ENCODE measurements around a stretch of chr10.

DNA sequence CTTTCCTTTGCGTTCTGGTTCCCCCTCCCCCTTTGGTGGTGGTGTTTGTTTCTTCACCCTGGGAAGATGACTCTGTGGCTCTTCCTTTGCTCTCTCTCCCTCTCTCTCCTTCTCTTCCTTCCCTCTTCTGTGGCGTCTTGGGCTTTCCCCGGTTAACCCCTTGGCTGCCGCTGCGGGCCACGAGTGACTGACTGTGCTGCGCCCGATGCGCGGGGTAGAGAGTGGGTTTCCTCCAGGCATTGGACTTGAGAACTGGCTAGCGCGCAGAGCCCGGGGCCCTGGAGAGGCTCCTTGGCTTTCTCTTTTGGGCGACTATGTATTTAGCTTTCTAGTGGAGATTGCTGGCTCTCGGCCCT is 1.8 kb downstream of the TCF7L2 start:
- RRBS: no CpG with 5 or more reads among the region's 15 CpGs

GRCh38 chr10:112955640-112956820 is 6.0 kb downstream of the TCF7L2 start:
- RRBS: no CpG with 5 or more reads among the region's 17 CpGs

DNA sequence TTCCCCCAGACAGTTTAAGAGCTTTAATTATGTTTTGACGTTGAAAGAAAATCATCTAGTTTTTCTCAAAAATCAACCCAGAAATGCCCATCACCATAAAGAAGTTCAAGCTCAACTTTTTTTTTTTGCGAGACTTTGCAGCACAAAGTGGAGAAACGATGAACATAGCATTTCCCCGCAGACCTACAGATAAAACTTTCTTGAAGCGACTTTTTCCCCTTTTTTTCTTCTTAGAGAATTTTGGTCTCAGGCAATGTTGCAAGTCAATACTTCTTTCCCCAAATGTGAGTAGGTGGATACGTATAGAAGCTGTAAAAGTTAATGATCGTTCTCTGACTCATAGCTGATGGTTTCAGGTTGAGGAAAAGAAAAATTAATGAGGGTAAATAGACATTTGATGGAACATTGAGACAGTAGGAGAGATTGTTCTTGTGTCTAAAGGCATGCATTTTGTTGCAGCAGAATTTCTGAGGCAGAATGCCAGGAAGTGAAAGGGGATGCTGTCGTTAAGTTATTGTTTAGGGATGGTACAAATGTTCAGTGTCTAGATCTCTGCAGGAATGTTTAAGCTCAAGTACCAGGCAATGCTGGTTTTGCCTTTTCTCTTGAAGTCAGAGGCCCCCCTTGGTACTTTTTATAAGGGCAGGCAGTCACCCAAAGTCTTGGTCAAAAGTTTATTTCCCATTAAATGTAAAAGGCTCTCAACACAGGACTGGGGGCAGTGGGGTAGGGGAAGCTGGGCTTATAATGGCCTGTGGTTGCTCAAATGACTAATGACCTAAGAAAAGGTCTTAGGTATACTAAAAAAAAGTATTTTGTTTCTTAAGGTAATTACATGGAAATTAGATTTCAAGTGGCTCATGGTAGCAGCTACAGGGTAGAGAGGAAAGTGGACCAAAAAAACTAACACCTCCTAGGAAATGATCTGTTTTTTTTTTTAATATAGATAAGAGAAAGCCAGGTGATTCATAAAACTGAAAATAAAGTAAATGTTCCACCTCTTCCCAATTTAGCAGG is 9.3 kb downstream of the TCF7L2 start:
- RRBS: no CpG with 5 or more reads among the region's 8 CpGs

GRCh38 chr10:112964469-112965030 is 14.5 kb downstream of the TCF7L2 start:
- RRBS: no CpG with 5 or more reads among the region's 8 CpGs

DNA sequence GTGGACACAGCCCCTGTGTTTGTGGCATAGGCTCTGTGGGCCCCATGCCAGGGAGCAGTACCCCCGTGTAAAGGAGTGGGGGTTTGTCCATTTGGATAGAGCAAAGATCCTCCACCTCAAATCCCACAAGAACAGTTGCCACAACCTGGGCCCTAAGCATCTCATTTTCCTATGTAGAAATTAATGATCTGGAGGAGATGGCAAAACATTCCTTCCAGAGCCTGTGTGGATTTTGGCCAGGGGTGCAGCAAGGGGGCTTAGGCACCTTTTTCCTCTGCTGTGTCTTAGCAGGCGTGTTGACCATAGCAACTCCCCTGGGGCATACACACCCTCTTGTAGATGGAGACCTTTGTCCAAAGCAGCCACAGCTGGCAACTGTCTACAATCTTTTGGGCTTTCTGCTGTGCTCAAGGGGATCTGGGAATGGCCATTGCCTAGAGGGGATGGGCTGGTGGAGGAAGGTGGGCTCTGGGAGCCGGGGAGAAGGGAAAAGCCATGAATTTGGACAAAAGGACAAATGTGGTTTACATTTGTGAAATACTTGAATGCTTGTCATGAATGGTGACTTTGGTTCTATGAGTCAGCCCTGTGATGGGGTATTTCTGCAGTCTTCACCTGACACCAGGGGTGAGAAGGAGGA is 92.1 kb downstream of the TCF7L2 start:
- RRBS: no CpG with 5 or more reads among the region's 3 CpGs

DNA sequence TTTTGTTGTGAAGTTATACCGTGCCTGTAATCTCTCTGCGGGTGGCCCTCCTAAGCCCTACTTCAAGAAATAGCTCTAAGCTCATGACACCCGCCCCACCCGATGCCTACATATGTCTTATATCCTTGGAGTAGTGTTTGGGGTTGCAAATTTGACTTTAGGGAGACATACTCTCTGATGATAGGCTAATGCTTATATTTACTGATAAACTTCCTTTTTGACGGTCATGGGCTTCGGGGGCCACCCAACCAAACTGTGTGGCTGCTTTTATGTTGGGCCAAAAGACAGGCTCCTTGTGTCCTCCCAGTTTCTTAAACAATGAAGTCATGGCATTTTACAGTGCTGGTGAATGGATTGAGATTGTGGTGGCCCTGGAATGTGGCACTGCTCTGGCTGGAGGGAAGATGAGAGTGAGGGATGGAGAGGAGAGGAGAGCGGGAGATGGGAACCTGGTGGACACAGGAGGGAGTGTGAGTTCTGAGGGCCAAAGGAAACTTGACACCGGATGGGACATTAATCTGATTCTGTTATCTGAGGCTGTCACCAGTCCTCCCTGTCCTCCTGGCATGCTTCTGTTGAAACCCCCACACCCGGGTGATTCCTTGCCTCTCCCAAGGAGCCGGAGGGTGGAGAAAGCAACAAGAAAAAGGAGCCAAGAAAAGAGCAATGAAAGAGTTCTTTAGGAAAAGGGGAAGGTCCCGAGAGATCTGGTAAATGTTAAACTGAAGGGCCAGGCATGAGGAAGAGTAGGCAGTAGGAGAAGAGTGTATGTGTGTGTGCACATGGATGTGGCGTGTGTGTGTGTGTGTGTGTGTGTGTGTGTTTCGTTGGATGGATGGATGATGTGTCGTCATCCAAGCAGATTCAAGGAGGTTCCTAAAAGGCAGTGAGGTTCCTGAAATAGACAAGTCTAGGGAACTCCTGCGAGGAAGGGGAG is 113.3 kb downstream of the TCF7L2 start:
- RRBS: 14% methylated on average over 2 of the region's 15 CpGs

DNA sequence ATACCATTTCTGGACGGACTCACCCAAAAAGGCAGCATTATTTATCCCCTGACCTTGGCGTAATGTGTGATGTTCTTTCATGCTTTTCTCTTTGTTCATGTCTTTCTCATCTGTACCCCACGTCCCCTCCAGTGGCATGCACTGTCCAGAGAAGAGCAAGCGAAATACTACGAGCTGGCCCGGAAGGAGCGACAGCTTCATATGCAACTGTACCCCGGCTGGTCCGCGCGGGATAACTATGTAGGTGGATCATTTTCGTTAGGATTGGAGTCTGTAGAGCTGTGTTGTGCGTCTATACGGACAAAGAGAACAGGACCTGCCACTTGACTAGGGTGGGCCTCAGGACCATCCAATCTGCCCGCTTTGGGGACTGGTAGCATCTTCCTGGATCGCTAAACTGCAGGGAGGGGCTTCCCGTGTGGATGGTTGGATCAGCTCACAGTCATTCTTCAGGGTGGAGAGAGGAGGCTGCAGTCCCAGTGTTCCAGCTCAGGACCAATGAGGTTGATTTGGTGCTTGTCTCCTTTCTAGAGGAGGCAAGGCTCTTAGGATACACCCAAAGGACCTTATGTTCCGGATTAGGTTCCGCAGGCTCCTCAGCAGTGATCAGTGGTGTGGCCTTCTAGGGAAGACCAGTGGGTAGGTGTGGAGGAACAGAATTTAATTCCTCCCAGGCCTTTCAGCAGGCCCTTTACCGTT is 202.3 kb downstream of the TCF7L2 start:
- RRBS: no CpG with 5 or more reads among the region's 20 CpGs

- RRBS: no CpG with 5 or more reads among the region's 1 CpG
These were observed 31.8 kb downstream of the HABP2 start for GRCh38 chr10:113584707-113585003.

- RRBS: no CpG with 5 or more reads among the region's 11 CpGs
These were observed 45.4 kb downstream of the NRAP start for GRCh38 chr10:113618280-113619003.

GRCh38 chr10:113630787-113631393 is 33.0 kb downstream of the NRAP start:
- RRBS: no CpG with 5 or more reads among the region's 5 CpGs

GRCh38 chr10:113711103-113711535 is 31.4 kb downstream of the CASP7 start:
- RRBS: no CpG with 5 or more reads among the region's 2 CpGs

DNA sequence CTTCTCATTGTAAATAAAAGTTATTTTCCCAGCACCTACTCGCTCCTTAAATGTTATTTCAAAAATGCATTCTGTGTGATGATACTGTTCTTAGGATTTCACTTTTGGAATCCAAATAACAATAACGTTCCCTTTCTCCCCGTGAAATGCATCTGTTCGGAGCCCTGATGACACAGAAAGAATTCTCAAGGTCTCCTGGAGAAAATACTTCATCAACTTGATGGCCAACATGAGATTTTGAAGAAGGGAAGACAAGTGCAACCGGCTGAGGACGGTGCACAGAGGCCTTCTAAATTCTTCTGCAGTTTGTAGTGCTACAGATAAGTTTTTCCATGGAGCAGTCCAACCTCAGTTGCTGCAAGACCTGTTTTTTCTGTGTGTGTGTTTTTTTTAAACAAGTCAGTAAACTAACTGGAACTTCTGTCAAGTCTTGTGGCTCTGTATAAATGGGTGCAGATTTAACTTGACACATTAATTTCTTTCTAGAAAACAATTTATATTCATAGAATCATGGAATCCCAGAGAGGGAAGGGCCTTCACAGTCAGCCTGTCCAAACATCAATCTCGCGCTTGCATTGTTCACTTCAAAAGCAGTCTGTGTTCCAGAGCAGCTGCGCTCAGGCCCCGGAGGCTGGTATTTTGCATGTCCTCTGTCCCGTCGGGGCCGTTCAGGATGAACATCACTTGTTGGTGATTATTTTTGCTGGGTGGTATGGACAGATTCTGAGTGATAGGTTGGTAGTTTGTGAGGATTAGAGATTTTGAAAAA is 23.0 kb downstream of the ADRB1 start:
- RRBS: no CpG with 5 or more reads among the region's 13 CpGs

DNA sequence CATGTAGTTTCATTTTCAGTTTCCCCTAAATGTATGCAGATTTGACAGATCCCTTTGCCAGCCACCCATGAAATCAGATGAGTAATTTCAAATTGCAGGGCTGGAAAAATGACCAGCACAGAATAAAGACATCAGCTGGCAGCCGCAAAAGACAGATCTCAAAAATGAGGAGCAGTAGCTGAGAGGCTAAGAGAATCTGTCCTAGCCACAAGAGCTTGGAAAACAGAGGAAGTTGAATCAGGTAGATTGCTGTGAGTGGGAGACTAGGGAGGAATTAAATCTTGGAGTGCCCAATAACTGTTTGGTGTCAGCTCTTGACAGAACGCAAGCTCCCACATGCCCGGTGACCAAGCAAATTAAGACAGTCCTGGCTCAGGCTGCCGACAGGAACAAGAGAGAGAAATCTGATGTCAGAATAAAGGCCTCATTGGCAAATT is 24.5 kb downstream of the ADRB1 start:
- RRBS: no CpG with 5 or more reads among the region's 4 CpGs

- RRBS: no CpG with 5 or more reads among the region's 2 CpGs
These were observed 21.9 kb downstream of the VWA2 start for GRCh38 chr10:114260869-114261418.

DNA sequence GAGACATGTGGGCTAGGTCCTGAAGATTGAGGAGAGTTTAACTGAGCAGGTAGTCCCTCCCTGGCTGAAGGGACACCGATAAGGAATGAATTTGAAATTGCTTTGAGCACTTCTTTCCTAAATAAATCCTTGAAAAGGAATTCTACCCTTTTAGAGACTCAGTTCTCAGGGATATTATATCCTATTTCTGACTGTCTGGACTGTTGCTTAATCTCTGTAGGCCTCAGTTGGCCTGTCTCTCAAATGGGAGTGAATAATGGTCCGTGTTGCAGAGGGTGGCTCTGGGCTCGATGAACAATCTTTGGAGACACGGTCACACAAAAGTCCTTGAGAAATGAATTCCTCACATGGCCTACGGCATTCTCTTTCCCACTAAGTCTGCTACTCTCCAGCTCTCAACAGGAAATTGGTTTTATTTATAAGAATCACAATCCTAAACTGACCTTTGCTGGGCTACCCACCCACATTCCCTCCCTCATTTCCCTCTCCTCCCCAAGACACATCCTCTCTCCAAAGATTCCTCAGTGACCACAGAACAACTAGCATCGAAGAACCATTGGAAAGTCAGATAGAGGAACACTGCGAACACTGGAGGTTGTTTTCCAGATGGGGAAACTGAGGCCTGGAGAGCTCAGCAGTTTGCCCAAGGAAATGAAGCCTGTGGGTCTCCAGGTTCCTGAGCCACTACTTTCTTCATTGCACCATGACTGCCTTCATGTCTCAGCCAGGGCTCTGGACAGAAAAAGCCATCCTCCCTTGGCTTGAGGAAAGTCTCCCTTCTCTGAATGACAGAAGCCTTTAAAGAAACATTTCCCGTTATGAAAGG is 4.7 kb downstream of the AFAP1L2 start:
- RRBS: no CpG with 5 or more reads among the region's 8 CpGs

- RRBS: no CpG with 5 or more reads among the region's 3 CpGs
These were observed 91.2 kb upstream of the AFAP1L2 start for GRCh38 chr10:114495466-114495988.

DNA sequence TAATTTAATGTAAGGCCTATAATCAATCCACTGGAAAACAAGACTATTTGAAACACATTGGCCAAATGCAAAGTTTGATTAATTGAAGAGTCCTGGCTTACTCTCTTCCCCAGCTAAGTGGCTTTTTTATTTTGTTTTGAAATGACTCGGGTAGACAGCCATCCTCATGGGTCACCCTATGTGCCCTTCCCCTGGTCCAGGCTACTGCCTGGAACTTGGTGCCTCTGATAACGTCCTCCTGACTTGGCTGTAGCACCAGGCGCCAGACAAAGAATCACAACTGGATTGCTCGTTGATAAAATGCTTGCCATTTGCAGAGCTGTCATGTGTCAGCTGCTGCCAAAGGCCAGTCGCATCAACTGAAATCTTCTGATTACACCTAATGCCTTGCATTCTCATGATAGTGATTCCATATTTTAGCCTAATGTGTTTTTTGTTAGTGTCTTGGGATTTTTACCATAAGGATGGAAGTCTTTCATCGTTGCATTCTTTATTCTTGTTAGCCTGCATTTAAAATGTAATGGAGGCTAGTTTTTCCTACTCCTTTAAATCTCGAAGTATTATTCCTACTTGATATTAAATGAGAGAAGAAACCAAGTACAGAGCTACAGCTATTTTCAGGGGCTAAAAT is 27.4 kb upstream of the ABLIM1 start:
- RRBS: no CpG with 5 or more reads among the region's 7 CpGs

DNA sequence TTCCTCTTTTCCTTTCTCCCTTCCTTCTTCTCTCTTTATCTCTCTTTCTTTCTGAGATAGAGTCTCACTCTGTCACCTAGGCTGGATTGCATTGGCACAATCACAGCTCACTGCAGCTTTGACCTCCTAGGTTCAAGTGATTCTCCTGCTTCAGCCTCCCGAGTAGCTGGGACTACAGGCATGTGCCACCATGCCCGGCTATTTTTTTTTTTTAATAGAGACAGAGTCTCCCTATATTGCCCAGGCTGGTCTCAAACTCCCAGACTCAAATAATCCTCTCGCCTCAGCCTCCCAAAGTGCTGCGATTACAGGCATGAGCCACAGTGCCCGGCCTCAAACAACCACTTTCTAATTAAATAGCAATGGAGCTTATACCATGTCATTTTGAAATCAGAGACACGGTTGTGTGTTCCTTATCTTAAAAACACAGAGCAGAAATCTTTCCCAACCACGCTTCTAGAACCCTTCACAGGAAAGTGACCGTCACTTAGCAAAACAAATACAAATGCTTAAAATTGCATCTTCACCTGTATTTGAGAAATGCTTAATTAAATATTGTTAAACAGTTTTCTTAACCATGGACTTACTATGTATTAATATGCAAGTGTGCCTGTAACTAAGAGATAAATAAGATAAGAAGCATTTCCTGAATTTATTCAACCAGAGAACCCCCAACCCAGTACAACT is 28.7 kb upstream of the ABLIM1 start:
- RRBS: no CpG with 5 or more reads among the region's 8 CpGs

- RRBS: no CpG with 5 or more reads among the region's 4 CpGs
These were observed 48.3 kb upstream of the ABLIM1 start for GRCh38 chr10:114706375-114706813.

DNA sequence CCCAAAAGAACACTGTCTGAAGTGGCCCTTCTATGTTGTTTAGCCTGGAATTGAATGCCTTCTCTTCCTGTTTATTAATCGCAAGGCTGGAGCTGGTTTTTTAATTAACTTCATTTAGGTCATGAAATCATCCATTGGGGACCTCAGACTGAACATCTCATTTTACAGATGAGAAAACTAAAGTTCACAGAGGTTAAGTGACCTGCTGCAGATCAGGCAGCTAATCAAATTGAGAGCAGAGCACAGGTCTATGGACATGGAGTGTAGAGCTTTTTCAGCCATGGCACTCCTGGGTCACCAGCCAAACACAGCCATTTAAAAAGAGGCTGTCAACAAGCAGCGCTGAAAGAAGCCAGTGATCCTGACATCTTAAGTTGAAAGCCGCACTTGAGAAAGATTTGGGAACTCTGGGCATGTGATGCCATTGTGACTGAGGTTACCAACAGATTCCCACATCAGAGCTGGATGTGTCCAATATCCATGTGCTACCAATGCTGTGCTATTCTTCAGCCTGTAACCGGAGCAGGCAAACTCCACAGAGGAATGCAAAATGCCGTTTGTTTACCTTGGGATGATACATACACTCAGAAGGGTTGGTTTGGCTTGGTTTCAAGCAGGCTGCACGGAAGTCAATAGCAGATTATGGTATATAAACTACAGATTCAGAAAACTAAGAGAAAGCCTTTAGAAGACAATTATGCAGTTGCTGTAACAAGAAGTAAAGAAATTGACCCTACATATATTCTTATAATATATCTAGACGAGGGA is 56.2 kb upstream of the ABLIM1 start:
- RRBS: no CpG with 5 or more reads among the region's 7 CpGs

Data from amniotic epithelial cell (primary cell).